SJSA1 (cell line): ENCODE results near the gene C1GALT1.

DNA sequence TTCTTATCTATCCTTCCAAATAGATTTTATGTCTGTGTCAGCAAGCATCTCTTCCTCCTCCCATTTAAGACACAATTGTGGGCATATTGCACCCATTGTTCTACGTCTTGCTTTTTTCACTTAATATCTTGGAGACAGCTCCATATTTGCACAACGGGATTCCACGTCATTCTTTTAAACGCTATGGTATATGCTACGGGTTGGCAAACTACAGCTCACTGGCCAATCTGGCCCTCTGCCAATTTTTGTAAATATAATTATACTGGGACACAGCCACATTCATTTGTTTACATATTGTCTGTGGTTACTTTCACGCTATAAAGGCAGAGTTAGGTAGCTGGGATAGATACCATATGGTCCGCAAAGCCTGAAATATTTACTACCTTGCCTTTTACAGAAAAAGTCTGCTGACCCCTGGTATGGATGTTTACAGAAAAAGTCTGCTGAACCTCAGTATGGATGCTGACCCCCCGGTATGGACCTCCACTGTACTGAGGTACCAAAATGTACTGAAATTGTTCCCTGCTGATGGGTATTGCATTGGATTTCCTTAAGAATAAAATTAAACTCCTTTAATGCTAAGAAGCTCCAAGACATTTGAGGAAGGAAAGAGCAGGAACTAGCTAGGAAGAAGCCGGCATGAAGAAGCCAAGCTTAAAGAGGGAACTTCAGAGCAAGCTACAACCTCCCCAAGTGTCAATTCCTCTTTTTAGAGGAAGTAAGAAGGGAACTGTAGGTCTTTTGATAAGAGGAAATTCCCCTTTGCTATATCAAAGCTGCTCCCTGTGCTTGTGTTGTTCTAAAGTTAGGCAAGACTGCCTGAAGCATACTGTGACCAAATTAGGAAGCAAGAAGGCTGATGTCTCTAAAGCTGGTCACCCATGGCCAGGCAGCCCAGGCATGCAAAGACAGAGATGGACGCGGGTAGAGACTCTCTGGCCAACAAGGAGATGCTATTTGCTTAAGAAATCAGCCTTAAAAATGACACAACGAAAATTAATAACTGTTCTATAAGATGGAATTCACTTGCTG, 88.2 kb downstream of the RNF216 start:
- RAMPAGE, long total RNA: no peak

GRCh38 chr7:5694021-5694808, 87.2 kb downstream of the RNF216 start:
- RAMPAGE, long total RNA: no peak

DNA sequence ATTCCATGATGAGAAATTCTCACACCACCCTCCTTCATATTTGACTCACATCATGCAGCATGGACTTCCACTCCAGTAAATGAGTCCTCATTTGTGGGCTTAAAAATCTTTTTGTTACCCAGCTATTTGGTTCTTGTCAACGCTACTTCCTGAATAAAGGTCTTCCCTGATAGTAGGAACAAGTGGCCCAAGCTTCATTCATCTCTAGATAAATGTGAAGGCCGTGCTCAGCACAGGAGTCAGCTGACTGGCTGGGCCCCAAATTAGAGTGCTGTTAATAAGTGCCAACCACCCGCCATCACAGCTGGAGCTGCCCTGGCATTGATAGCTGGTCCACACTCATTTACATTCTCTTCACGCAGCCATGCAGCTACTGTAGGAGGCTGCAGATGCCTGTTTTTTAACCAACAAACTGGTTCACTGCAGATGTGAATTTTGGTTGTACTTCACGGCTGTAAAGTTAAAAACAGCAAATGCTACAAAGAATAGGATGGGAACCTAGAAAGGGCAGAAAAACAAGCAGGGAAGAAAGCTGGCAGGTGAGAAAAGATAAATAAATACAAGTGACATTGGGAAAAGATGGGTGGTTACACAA, 78.3 kb downstream of the RNF216 start:
- RAMPAGE, long total RNA: no peak

DNA sequence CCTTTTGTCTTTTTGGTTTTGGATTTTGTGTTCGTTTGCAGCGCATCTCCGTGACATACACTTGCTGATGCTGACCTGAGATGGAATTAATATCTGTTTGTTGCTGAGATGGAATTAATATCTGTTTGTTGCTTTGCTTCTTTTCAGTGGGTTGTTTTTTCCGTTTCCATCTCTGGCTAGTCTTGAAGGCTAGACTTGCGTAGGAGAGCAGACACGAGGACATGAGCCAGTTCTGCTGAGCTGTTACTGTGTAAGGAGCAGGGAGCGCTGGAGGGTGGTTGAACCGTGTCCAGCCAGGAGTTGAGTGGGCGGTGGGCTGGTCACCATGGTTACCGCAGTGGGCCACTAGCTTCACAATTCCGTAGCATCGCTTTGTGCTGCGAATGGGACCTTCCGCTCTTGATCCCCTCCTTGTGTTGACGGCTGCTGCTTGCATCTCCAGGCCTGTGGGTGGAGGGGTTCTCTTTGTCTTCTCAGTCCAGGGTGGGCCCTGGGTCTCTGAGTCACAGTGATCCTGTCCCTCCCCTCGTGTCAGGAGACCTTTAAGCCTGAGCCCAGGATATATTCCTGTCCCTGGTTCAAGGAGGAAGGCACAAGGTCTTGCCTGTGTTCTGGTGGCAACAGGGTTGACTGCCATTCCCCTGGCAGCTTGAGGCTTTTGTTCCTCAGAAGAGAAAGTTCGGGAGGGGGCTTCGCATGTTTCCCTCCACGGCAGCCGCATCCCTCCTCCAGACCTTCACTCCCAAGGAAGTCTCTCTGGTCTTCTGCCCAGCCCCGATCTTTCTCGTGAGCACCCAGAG, 49.4 kb upstream of the OCM start:
- RAMPAGE, long total RNA: no peak

DNA sequence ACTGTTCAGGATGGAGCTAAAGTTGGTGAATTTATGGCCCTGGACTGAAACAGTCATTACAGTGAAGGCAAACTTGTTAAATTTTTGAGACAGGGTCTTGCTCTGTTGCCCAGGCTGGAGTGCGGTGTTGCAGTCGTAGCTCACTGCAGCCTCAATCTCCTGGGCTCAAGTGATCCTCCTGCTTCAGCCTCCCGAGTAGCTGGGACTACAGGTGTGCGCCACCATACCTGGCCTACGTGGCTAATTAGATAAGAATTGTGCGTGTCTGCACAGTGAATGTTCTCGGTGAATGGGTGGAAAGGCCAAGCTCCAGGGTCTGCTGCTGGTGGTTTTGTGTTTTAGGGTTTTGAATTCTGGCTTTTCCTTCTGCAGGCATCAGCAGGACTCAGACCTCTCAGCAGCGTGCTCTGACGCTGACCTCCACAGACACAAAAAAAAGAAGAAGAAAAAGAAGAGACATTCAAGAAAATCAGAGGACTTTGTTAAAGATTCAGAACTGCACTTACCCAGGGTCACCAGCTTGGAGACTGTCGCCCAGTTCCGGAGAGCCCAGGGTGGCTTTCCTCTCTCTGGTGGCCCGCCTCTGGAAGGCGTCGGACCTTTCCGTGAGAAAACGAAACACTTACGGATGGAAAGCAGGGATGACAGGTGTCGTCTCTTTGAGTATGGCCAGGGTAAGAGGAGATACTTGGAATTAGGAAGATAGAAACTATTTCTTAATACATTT, 51.8 kb downstream of the USP42 start:
- RAMPAGE, long total RNA: no peak

DNA sequence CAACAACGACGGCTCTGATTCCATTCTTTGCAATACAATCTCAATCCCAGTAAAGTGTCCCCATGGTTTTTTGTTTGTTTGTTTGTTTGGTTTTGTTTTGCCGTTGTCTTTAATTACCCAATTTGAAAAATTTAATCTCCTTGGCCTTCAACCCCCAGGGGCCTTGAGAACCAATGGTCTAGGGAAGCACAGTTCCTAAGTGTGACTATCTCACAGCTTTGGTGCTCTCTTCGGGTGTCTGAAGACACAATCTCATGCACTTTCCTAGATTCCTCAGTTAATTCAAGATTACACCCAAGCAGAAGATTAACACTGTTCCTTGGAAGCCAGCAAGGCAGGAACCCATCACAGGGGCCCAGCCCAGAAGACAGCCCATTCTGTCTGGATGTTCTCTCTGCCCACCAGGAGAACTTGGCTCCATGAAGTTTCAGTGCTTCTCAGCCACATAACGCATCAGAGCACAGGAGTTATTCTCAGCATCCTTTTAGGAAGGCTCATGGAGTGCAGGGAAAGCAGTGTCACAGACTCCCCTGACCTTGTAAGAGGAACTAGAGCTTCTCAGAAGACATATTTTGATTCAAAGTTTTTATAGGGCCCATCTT, 58.9 kb downstream of the CYTH3 start:
- RAMPAGE, long total RNA: no peak

GRCh38 chr7:6228891-6229379, 43.5 kb downstream of the CYTH3 start:
- RAMPAGE, long total RNA: no peak

- RAMPAGE, long total RNA: no peak
Measured at GRCh38 chr7:6237026-6237399, 35.4 kb downstream of the CYTH3 start.

DNA sequence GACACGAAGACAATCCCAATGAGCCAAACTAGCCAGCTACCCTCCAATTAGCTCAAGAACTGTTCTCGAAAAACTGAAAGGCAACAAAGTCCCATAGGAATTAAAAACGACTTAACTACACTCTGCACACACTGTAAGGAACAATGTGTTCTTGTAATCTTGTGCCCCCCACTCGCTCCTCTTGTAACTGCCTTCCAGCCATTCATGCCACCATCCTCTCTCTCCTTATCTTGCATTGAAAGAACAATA, 3.0 kb downstream of the CYTH3 start:
- RAMPAGE, long total RNA: no peak

GRCh38 chr7:6307768-6308113, 35.3 kb upstream of the CYTH3 start:
- RAMPAGE, long total RNA: no peak

- RAMPAGE, long total RNA: no peak
Measured at GRCh38 chr7:6469499-6469894, 14.5 kb downstream of the KDELR2 start.

GRCh38 chr7:6604365-6605001, 10.9 kb upstream of the ZNF853 start:
- RAMPAGE, long total RNA: no peak

DNA sequence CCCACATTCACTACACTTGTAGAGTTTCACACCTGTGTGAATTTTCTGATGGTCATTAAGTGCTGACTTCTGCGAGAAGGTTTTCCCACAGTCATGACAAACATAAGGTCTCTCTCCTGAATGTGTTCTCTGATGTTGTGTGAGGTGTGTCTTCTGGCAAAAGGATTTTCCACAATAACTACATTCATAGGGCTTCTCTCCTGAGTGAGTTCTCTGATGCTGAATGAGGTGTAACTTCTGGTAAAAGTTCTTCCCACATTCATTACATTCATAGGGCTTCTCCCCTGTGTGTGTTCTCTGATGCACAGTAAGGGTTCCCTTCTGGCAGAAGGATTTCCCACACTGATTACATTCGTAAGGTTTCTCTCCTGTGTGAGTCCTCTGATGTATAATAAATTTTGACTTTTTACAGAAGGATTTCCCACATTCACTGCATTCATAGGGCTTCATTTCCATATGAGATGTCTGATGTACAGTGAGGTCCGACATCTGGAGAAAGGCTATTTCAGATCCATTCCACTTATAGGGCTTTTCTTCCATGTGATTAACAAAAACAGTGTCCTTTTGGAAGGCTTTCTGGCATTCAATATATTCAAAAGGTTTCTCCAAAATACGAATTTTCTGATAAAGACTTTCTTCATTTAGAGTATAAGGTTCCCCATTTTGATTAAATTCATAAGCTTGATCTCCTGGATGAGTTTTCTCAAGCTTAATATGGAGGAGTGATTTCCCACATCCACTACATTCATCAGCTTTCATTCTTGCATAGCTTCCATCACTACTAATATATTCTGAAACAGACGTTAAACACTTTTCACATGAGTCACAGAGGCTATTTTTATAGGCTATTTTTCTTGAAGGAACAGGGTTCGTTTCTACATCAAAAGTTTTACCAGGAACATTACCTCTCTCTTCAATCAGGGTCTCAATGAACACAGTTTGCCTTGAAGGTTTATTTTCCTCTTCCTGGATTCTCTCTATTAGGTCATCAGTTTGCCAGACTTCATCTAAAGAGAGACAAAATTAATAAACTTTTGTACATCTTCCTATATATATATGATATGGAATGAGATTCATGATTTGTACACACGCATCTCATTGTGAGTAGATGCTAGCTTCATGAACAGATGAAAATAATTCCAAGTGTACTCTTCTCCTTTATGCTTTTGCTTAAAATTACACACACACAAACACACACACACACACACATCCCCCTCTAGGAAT, 14.6 kb downstream of the ZNF12 start:
- RAMPAGE, long total RNA: no peak

DNA sequence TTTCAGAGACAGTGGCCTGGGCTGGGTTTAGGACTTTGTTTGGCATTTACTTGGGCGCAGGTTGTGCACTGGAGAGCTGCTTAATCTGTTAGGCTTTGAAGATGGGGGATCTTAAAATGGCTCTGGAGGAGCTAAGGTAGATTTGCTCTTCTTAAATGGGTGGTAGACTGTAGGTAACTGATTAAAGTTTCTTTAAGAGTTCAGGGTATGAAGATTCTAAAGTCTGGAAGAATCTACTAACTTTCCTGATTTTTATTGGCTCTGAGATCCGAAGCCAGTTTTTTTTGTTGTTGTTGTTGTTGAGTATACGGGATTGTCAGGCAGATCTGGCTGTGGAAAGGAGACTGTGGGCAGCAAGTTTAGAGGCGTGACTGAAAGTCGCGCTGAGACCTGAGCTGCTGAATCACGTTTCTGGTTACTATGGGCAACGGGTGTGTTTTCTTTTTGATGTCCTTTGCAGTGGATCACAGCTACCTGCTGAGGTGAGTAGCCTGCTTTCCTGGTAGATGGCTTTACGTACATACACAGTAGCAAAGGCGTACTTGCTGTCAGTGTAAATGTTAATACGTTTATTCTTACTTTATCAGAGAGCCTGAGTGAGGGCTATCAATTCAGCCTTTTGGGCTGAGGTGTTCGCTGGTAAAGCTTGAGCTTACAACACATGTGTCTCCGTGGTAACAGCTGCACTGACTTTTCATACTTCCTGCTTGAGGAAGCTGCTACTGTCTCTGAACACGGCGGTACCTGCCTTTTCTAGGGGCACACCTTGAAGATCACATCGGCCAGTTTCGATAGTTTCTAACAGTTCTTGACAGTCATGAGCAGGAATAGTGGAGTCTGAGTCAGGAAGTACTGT, 165.0 kb upstream of the CCZ1B start:
- RAMPAGE, long total RNA: no peak

GRCh38 chr7:7182462-7183663, at the start of gene C1GALT1:
TSS of gene C1GALT1 (plus strand) at chr7:7182544.
- RAMPAGE, long total RNA: no peak

DNA sequence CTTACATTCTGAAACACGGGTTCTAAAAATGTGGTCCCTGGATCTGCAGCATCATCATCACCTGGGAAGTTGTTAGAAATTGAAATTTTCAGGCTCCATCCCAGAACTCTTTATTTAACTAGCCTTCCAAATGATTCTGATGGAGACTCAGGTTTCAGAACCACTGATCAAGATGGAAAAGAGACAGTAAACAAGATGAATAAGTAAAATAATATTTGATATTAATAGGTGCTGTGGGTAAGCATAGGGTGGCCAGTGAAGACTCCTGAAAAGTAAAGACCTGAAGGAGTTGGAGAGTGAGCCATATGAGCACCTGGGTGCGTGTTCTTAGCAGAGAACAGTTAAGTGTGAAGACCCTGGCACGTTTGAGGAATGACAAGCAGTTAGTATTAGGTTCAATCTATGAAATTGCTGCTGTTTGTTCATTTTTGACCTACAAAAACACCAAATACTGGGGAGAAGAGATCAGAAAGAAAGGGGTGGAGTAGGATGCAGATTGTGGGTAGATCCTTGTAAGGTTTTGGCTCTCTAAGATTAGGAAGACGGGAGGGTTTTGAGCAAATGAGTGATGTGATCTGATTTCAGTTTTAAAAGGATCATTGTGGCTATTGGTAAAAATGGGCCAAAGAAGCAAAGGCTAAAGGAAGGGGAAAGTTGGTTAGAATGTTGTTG, 4.2 kb downstream of the C1GALT1 start:
- RAMPAGE, long total RNA: no peak

DNA sequence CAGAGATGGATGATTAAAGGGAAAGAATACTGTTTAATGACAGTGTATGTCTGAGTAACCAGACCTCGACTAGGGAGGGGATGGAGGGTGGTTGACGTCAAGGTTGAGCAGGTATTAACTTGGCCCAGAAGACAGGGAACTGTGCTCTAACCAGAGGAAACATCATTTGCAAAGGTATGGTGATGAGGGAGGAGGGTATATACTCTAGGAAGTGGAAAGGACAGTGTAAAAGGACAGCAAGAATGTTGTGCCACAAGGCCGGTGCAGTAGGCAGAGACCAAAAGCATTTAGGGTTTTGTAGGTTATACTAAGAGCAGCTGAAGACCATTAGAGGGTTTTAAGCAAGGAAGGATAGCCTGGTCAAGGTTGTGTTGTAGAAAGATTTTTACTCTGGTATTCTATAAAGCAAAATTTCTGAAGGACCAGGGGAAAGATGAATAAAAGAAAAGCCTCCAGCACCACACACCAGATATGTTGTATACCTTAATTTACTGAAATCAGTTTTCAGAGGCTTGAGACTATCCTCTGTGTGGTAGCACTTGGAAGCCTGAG, 3.1 kb downstream of the MIOS start:
- RAMPAGE, long total RNA: no peak

- RAMPAGE, long total RNA: no peak
Measured at GRCh38 chr7:7772209-7773047, 54.0 kb upstream of the RPA3 start.

- RAMPAGE, long total RNA: no peak
Measured at GRCh38 chr7:7969207-7970243, 929 bp downstream of the GLCCI1 start.

DNA sequence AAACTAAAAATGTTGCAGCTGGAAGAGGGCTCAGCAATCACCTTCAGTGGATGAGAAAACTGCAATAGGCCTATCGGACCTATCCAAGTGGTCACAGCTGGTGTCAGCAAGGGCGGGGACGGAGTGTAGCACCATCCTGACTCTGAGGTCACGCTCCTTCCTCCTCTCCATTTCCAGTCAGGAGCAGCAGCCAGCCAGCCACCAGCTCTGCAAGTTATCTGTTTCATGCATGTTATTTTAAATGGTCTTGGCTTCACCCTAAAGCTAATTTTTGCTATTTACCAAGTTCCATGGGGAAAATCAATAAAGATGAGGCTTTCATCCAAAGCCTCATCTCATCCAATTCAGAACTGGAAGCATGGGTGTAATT, 49.4 kb downstream of the ICA1 start:
- RAMPAGE, long total RNA: no peak